Pericardium fibroblast (primary cell): ENCODE measurements around the genes DEGS1 and NVL.

- RAMPAGE, long total RNA: no peak
Measured at GRCh38 chr1:223777089-223777702, 64.9 kb downstream of the CAPN2 start.

DNA sequence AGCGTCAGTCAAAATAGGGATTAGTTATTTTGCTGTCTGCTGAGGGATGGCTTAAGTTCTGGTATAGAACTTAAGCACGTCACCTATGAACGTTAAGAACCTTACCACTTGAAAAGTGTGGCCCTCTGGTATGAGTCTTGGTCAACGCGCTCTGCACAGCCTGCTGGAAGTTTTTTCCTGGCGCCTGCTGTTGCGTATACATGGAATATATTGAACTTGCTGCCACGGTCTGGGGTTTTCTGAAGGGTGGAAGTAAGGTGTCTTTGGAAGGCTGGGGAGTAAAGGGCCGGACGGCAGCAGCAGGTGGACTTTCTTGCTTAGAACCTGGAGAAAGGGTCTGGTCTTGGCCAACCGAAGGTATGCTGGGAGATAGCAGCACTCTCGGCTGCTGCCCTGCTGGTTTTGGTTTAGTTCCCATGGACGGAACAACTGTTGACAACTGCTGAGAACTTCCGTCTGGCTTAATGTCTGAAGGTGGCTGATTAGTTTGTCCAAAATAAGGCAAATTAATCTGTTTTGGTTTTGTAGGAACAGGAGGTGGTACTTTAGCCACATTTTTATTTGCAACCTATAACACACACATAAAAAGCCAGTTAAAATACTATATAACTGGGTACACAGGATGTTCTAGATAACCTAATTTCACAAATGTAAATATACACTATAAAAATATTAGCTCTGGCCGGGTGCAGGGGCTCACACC lies 47.5 kb downstream of the TP53BP2 start:
- RAMPAGE, long total RNA: no peak

- RAMPAGE, long total RNA: no peak
Measured at GRCh38 chr1:223799621-223800334, 46.0 kb downstream of the TP53BP2 start.

DNA sequence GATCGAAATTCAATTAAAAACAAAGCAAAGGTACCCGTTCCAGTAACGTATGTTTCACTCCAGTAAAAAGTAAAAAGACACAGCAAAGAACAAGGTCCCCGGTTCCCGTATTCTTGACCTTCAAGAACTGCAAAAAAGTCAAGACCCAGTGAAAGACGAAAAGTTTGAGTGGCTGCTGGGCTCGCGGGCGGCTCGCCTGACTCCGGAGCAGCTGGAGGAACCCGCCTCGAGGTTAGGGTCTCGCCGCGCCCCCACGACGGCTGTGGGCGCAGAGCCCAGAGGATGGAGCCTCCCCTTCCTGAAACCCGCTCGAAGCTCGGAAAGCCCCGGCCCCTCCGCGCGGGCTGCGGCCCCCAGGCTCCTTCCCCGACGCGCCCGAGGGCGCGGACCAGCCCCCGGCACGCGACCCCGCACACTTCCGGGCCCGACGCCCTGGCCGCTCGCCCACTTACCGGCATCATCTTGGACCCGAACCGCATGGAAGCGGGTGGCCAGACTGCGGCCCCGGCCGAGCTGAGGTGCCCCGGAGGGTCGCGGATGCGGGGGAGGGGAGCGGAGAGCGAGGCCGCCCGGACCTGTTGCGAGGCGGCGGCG lies 448 bp downstream of the TP53BP2 start:
- RAMPAGE, long total RNA: no peak

GRCh38 chr1:224014960-224015625 lies 98.8 kb upstream of the FBXO28 start:
- RAMPAGE, long total RNA: no peak

GRCh38 chr1:224051753-224052193 lies 62.1 kb upstream of the FBXO28 start:
- RAMPAGE, long total RNA: no peak

- RAMPAGE, long total RNA: no peak
Measured at GRCh38 chr1:224063711-224064156, 50.2 kb upstream of the FBXO28 start.

- RAMPAGE, long total RNA: start-site peak on the plus strand at chr1:224183209-224183289, 2,963 and 2,722 reads in 2 replicates
Measured at GRCh38 chr1:224182057-224183387, at the start of gene DEGS1. Gene DEGS1, plus strand, starts transcription at chr1:224183240.

DNA sequence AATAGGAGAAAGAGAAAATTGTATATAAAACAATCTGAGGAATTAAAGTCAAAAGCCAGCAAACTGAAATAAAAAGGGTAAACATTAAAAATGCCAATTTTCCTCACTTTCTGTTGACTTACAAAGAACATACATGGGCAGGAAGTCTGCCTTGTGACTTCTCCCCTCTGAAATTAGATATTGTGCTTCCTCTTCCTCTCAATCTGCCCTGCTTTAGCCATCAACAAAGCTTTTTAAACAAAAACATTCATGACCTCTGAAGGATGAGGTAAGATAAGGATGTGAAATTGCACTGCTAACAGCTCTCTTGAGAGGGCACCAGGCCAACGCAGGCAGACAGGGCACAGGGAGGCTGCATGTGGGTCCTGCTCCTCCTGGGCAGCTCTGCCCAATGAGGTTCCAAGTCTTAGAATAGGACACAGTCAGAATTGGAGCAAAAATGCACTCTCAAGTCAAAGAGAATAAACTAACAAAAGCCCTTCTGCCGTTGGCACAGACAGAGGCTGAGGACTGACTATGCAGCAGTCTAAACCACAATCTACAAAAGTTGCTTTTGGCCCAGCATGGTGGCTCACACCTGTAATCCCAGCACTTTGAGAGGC lies 62.2 kb downstream of the DEGS1 start:
- RAMPAGE, long total RNA: no peak

- RAMPAGE, long total RNA: start-site peak on the minus strand at chr1:224330133-224330183, 215 and 189 reads in 2 replicates
Measured at GRCh38 chr1:224329487-224330271, at the start of gene NVL. Gene NVL, minus strand, starts transcription at chr1:224330172.

- RAMPAGE, long total RNA: no peak
Measured at GRCh38 chr1:224386639-224387160, 30.0 kb downstream of the CNIH4 start.

DNA sequence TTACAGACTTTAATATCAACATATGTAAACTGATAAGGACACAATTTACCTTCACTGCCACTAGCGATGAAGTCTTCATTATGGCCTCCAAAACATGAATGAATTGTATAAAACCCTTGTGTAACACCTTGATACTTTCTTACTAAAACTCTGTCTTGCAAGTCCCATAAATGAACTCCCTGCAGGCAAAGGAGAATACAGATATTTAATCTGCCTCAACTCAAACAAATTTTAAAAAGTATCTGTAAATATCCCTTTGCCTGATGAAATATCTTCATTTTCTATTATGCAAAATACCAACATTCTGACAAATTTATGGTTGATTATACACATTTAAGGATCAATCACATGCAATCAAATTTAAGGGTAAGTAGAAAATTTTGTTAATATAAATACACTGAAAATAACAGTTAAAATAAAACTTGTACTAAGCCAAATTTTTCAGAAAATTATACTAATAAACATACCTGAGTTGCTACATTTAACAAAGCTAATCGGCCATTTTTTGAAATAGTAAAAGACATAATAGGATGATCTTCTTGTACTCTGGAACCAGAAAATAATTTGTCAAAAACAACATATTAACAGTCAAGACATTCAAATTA lies 36.4 kb downstream of the WDR26 start:
- RAMPAGE, long total RNA: no peak

DNA sequence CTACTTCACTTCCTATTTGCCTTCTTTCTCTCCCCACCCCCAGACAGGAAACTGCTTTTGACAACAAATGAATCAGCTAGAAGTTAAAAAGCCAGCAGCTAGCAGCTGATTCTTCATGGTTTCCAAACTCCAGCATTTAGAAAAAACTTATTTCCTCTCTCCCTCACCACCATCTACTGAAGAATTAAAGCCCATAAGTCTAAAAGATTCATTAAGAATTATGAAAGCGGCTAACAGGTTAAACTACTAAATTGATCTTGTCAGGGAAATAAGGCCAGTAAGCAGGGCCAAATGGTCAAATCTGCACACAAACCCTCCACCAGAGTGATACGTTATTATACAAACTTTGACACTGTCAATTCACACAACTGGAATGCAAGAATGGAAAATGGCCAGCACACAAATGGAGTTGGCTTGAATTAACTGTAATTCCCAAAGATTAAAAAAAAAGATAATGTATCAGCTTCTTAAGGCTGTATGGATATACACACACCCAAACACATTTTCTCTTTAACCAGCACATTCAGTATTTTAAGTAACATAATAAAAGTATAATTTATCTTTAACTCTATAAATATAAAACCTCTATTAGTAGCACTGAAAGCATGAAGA lies 3.9 kb downstream of the WDR26 start:
- RAMPAGE, long total RNA: no peak

DNA sequence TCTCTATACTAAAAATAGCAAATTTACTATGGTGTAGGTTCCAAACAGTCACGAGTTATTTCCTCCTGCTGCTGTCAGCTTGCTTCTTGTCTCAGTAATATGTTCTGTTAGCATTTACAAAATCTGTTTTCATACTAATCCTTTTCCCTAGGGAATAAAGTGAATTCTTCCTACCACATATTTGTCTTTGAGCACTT lies 2.4 kb downstream of the WDR26 start:
- RAMPAGE, long total RNA: no peak

DNA sequence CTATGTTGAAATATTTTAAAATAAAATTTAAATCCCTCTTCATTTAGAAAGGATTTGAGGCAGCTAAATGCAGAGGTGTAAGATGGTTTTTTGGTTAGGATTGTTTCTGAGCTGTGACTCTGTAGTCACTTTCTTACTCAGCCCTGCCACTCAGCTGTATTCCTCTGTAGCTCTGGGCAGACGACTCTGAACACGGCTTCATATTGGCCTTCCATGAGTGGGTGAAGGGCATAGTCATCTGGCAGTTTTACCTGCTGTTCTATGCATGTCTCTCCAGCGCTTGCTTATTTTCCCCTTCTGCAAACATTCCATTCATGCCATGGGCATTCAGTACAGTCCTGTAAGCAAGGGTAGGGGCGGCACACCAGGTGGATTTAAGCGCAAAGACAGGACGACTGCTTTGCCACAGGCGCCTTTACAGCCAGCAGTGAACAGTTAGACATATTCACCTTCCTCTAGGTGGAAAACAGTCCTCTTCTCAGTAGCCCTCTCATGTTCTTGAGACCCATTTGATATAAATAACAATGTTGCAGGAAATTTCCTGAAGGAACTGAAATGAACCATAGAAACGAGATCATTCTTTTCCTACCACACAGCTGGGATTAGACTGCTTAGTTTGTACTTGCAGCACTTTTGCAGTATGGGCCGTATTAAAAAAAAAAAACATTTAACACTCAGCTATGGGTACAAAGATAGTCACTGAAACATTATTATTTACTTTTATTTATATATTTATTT lies 4.5 kb upstream of the WDR26 start:
- RAMPAGE, long total RNA: no peak

DNA sequence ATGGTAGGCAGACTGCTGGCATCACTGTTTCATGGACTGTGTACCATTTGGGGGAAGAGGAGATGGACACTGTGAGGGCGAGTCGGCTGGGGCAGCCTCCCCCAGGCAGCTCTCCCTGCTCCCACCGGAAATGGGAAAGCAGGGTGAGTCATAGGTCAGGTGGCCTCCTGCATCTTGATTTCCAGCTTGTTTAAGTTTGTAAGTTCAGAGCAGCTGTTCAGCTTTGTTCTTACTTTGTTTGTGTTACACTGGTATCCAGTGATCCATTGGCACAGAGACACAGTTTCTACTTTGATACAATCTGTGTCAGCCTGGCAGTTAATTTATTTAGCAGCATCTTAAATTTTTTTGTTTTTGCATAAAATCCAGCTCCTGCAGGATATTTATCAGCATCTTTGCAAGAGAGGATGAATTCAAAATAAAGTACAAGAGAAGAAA lies 87.1 kb upstream of the CNIH3 start:
- RAMPAGE, long total RNA: no peak

DNA sequence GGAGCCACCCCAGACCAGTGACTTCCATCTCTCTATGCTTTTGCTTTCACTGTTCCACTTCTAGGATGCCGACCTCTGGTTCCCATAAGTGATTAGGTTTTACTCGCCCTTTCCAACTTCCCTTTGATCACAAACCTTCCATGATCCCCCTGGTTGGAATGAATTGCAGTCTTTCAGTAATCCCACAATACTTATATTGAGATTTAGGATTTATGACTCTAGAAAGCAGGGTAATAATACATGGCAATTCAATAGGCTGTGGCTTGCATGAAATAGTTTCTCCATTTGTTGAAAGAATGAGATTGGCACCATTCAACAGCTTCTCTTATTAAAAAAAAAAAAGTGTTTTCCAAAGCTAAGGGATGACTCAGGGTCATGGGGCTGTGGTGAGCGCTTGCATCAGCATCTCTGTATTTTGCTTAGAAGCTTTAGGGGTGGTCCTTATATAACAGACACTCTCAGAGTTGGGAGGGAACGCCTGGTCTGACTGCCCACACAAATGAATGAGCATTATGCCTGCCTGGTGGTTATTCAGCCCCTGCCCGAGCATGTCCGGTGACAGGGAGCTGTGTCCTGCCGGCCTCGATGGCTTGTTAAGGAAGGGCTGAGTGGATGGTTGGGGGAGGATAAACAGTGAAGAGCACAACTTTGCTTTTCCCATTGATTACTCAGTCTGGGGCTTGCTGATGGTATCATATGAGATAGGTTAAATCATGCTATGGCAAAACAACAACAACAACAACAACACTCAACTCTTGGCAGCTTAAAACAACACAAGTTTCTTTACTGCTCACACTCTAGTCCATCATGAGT lies 110.6 kb downstream of the CNIH3 start:
- RAMPAGE, long total RNA: no peak

GRCh38 chr1:225411807-225412398 lies 15.9 kb downstream of the LBR start:
- RAMPAGE, long total RNA: no peak

DNA sequence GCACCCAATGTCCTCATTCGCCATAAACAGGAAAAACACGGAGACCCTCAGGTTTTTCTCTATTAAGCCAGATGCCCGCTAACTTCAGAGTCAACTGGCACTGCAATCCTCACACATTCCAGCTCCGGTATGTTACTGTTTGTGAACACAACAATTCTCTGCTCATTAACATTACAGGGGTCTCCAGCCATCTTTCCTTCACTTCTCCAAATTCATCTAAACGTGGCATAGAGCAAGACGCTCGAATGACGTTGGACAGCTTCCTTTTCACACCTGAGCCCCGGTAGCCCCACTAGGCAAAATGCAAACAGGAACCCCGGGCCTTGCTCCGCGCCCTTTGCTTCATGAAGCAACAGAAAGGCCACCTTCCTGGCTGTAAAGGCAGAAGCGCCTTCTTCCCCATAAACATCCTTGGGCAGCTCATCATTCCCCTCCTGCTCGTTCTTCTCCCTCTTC lies 1.4 kb downstream of the LBR start:
- RAMPAGE, long total RNA: no peak

- RAMPAGE, long total RNA: no peak
Measured at GRCh38 chr1:225549838-225550815, 102.8 kb downstream of the ENAH start.